ENCODE measurements around a stretch of chr5.

DNA sequence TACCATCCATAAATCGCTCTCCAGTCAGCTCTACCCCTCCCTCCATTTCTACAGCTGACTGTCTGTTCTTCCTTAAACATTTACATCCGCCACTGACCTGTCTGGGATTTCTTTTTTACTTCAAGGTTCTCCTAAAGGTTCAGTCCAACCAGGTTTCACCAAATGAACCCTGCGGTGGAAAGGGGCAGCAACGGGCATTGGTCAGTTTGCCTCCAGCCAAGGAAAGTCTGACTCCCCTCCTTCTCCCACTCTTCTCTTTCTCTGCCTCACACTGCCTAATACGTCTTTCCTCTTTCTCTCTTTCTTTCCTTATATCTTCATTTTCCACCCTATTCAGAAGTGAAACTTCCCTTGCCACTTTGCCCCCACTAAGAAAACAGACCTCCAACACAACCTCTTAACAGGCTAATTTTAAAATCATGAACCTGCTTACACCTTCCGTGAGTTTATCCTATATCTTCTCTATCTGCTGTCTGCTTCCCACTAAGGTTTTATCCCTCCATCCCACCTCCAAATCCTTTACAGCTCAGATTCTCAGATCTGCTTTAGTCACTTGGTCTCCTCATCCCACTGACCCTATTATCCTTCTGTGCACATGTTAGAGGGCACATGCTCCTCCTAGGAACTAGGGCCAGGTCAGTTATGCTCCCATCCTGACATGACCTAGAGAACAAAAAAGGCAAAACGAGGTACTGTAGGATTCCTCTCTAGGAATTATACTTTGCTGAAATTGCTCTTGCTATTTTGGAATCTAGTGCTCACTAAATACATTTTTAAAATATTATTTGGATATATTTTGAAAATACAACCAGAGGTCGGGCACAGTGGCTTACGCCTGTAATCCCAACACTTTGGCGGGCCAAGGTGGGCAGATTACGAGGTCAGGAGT, 439.4 kb downstream of the RAB3C start:
- PRO-cap: no peak
- RRBS: no CpG with 5 or more reads among the region's 11 CpGs

GRCh38 chr5:59042293-59042552, 459.3 kb downstream of the RAB3C start:
- PRO-cap: no peak
- RRBS: no CpG with 5 or more reads among the region's 3 CpGs

DNA sequence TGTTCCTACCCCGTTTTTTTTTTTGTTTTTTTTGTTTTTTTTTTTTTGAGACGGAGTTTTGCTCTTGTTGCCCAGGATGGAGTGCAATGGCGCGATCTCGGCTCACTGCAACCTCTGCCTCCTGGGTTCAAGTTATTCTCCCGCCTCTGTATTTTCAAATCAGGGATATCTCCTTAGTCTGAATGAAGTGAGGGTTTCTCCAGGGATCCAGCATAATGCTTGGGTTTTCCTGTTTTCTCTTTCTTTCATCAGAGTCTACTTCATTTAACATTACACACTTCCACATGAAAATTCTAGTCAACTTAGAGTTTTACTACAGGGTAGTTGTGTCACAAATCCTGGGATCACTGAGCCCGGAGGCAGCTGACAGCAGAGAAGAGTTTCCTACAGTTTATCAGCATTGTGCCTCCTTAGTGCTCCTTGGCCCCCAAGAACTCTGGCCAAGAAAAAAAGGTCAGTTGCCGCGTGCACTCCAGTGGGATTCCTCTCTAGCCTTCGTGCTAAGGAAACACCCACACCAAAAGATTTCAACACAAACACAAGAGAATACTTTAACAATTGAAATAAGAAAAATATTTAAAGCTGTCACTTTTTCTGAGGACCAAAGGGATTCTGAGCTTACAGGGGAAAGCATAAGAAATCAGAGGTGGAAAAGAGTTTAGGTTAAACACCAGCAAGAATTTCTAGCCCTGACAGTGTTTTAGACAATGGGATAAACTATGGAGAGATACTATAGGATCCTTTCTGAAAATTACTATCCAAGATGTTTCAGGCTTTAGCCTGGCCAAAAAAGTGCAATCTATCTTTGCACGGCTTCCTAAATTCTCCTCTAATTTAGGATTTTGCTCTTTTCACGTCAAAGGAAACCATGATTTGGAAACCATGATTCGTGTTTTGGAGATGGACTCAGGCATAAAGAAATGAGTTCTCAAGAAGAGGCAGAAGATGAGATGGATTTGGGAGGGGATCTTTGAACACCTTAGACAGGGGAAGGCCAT, 606.6 kb downstream of the RAB3C start:
- PRO-cap: no peak
- RRBS: no CpG with 5 or more reads among the region's 13 CpGs

DNA sequence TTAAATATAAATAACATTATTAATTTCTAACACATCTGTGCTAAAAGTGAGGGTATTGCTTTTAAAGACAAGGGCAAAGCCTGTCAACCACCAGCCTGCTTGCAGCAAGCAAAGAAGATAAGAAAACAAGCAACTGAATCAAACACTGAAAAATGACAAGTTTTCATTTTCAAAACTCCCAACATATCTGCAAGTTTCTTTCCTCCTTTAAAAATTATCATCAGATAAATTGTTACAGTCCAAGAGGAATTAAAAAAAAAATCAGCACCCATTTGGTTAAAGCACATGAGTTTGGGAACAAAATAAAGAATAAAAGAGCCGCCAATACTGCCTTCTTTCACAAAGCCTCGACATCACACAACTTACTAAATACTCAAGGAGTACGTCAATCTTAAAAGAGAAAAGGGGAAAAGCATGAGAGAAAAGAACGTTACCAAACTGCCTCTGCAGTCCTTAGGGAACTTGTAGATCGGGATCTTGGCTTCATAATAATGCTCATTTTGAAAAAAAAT, 618.6 kb downstream of the PDE4D start:
- PRO-cap: unidirectional peak, plus-strand start at position 394 of the sequence
- RRBS: no CpG with 5 or more reads among the region's 5 CpGs

DNA sequence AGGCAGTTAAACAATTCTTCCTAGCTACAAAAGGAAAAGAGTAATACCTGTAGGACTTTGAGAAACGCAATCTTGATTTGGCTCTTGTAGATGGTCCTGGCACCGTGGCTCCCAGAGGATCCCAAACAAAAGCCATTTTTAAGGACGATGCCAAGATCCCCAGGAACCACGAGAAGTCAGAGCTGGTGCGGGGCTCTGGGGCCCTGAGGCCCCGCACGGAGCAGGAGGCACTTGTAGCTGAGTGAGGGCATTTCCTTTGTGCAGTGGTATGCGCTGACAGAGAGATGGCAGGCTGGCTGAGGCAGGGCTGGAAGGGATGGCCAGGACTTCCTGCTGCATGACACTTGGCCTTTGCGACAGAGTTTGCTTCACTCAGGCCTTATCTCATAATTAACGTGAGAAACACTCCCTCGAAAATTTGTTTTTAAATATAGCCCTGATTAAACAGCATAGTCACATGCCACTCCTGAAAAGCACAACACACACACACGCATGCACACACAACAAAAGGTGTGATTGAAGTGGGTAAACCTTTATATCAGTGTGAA, 536.7 kb downstream of the PDE4D start:
- PRO-cap: no peak
- RRBS: no CpG with 5 or more reads among the region's 12 CpGs

GRCh38 chr5:59357549-59358115, 535.9 kb downstream of the PDE4D start:
- PRO-cap: no peak
- RRBS: no CpG with 5 or more reads among the region's 6 CpGs

- PRO-cap: no peak
- RRBS: no CpG with 5 or more reads among the region's 1 CpG
Measured at GRCh38 chr5:59435288-59436088, 458.0 kb downstream of the PDE4D start.

DNA sequence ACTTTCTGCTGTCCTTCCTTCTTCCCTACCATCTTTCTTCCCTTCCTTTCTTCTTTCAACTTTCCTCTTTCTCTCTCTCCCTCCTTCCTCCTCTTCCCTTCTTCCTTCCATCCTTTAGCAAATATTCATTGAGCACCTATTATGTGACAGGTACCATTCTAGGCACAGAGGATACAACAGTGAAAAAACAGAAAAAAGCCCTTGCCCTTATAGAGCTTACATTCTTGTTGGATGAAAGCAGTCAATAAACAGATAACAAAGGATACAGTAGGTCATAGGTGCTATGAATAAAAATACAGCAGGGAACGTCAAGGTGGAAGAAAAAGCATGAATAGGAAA, 374.5 kb downstream of the PDE4D start:
- PRO-cap: no peak
- RRBS: no CpG with 5 or more reads among the region's 1 CpG

DNA sequence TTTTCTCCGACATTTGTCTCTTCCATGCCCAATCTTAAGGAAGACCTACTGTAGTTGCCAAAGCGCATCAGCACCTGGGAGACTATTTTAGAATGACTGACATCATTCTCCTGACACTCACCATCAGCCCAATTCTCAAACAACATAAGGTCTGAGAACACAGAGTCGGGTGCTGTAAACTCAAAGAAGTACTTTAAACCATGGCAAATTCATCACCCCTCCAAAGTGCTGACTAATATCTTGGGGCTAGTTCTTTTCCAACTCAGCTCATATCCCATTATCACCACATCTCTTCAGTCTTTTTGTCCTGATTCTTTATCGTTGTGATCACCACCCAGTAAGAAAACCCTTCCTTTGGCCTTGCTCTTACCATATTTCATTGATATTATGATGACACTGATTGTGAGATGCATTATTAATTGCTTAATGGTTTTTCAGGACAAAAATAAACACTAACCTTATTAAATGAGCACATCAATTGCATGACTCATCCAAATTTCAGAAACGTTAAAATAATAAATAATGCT, 270.9 kb downstream of the PDE4D start:
- PRO-cap: no peak
- RRBS: no CpG with 5 or more reads among the region's 5 CpGs

- PRO-cap: no peak
- RRBS: no CpG with 5 or more reads among the region's 1 CpG
Measured at GRCh38 chr5:59640350-59640907, 253.1 kb downstream of the PDE4D start.

GRCh38 chr5:59767947-59769094, 125.2 kb downstream of the PDE4D start:
- PRO-cap: bidirectional peak, plus-strand start at chr5:59768594, minus-strand start at chr5:59768585; bidirectional peak, plus-strand start at chr5:59768761, minus-strand start at chr5:59768645
- RRBS: 3% methylated on average over 5 of the region's 41 CpGs

GRCh38 chr5:59789861-59790308, 103.6 kb downstream of the PDE4D start:
- PRO-cap: no peak
- RRBS: no CpG with 5 or more reads among the region's 2 CpGs

- PRO-cap: no peak
- RRBS: no CpG with 5 or more reads among the region's 4 CpGs
Measured at GRCh38 chr5:60540841-60541612, 158.9 kb downstream of the DEPDC1B start.

- PRO-cap: no peak
- RRBS: no CpG with 5 or more reads among the region's 3 CpGs
Measured at GRCh38 chr5:60542021-60542509, 157.9 kb downstream of the DEPDC1B start.

GRCh38 chr5:60634811-60635163, 65.2 kb downstream of the DEPDC1B start:
- PRO-cap: no peak
- RRBS: no CpG with 5 or more reads among the region's 4 CpGs

DNA sequence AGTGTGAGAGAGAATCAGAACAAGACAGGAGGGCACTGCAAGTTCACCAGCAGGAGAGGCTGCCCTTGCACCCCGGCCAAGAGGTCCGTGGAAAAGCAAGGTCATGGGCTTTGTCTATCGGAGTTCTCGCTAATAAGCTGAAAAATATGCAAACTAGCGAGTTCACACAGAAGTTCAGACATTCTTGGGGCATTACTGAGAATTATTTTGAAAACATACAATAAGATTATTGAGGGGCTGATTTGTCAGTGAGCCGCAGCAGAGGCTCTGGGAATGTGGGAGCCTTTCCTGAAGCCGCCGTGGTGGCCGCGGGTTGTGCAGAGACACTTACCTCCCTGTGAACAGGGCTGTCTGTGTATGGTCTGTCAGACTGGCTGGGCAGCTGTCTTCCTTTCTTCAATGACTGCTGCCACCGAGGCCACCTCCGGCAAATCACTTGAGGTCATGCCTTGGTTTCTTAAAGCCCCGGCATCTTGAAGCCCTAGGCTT, 79.6 kb upstream of the ZSWIM6 start:
- PRO-cap: no peak
- RRBS: 73% methylated on average over 3 of the region's 13 CpGs

GRCh38 chr5:61257659-61257916, 74.5 kb upstream of the ZSWIM6 start:
- PRO-cap: no peak

DNA sequence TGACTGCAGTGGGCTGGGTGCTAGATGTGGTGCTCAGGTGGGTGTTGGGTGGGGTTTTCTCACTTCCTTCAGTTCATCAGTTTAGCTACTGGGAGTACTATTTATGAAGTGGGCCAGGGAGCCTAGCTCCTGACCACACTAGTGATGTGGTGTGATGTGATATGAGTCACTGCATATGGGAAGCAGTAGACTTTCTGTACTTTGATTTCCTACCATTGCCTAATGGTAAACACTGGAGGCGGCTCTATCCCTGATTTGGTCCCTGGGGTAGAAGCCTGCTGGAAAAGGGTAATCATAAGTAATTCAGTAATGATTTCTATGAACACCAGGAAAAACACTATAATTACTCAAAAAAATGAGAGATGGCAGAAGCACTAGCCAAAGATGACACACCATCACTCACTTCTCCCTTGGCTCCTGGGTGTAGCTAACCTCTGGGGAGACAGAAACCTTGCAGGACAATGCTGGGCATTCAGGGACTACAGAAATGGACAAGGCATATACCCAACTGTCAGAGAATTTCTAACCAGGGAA, 3.8 kb upstream of the ZSWIM6 start:
- PRO-cap: no peak
- RRBS: no CpG with 5 or more reads among the region's 1 CpG

- PRO-cap: no peak
- RRBS: no CpG with 5 or more reads among the region's 2 CpGs
Measured at GRCh38 chr5:61413857-61414356, 81.8 kb downstream of the ZSWIM6 start.

GRCh38 chr5:61429158-61430120, 97.4 kb downstream of the ZSWIM6 start:
- PRO-cap: no peak
- RRBS: no CpG with 5 or more reads among the region's 9 CpGs